Pericardium fibroblast (primary cell): ENCODE measurements around a stretch of chr9.

DNA sequence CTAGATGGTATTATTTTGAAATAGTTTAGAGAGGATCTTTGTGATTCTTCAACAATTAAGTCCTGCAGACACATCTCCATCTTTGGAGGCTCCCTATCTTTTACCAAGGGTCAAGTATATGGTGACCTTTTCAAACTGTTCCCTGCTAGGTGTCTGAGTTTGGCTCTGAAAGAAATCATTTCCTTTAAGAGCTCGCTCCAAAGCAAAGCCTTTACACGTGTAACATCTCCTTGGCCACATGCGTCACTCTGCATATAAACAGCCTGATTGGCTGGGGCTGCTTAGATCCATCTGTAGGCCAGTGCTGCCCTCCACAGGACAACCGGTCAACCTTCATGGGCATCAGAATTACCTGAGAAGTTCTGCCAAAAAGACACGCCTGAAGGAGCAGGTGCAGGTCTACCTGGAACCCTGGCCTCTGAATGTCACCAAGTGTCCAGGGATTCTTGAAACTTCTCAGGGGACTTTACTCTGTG is 497.4 kb downstream of the GADD45G start:
- RAMPAGE, long total RNA = no peak

- RAMPAGE, long total RNA = no peak
Observed at GRCh38 chr9:90803800-90804319, 2.2 kb downstream of the SYK start.

GRCh38 chr9:90804320-90804682 is 2.7 kb downstream of the SYK start:
- RAMPAGE, long total RNA = no peak

GRCh38 chr9:90808663-90809462 is 7.2 kb downstream of the SYK start:
- RAMPAGE, long total RNA = no peak

GRCh38 chr9:90815203-90816117 is 13.8 kb downstream of the SYK start:
- RAMPAGE, long total RNA = no peak

GRCh38 chr9:90838729-90839359 is 37.2 kb downstream of the SYK start:
- RAMPAGE, long total RNA = no peak

DNA sequence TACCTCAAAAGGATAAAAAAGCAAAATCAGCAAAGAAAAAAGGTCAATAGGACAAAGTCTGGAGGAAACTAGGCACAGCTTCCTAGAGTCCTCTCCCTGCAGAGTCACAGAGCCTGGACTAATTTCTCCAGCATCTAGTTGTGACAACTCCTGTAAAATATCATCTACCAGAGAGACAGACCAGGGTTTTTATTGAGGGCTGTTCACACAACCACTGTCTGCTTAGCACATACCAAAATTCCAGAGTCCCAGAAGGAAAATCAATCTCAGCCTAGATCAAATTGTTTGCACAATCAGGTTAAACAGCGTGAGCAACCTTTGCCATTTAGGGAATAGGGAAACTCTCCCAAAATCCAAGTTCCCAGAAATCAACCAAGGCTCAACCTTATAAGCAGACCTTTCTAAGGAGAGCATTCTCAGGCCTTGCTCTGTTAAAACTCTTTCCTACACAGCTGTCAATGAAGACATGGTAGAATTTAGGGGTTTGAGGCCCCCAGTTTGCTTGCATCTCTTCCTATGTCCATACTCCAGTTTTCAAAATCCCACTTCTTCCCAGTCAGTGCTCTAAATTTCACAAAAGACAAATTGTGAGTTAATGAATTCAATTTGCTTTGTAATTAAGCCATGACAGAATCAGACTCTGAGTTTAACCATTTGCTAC is 190.4 kb downstream of the SYK start:
- RAMPAGE, long total RNA = no peak

GRCh38 chr9:91101666-91102479 is 259.8 kb downstream of the AUH start:
- RAMPAGE, long total RNA = no peak

- RAMPAGE, long total RNA = no peak
Observed at GRCh38 chr9:91131454-91132089, 230.1 kb downstream of the AUH start.

GRCh38 chr9:91161971-91163056 is 199.4 kb downstream of the AUH start:
- RAMPAGE, long total RNA = no peak

DNA sequence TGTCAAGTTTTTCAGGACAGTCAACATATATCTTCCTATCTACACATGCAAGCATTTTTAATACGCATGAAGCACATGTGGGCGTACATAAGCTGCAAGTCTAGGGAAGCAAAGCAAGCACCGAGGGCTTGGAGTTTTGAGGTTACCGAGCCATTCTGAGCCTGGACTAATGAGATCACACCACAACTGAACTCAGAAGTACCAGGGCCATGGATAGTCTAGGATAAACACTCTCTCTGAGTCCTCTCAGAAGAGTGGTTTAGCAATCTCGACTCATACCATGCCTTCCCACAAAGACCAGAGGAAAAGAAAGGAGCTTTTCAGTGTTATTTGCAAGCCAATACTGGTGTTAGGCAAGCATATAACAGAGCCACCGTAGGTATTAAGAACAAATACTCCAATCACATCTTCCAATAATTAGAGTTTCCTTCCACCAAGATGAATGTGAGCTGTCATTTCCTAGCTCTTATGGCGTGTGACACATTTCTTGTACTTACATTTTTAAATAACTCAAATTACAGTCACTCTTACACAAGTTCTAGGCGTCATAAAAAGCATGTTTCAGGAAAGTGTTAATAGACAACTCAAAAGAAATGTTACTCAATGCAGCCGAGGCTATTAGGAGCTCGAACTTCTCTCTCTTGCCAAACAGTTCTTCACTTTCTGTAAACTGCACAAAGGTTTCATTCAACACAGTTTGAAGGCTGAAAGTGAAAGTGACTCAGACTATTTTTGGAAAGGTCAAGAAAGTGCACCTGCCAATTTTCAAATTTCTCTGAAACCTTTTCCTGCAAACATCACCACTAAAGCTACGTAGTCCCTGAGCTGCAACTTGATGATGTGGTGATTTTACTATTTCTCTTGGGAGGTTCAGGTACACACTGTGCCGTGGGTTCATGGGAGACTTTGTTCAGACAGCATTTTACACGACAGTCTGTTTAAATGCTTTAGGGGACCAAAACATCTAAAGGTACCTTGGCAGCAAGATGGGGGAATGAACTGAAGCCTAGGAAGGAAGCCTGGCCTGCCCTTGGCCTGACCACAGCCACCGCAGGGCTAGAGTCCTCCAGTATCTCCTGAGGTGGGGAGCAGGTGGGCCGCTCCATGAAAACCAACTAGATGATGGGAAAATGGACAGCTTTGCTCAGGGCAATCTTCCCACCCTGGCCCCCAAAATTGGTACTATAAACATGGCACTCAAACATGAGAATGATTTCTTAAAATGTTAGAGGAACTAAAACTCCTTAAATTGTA is 153.8 kb downstream of the AUH start:
- RAMPAGE, long total RNA = no peak

DNA sequence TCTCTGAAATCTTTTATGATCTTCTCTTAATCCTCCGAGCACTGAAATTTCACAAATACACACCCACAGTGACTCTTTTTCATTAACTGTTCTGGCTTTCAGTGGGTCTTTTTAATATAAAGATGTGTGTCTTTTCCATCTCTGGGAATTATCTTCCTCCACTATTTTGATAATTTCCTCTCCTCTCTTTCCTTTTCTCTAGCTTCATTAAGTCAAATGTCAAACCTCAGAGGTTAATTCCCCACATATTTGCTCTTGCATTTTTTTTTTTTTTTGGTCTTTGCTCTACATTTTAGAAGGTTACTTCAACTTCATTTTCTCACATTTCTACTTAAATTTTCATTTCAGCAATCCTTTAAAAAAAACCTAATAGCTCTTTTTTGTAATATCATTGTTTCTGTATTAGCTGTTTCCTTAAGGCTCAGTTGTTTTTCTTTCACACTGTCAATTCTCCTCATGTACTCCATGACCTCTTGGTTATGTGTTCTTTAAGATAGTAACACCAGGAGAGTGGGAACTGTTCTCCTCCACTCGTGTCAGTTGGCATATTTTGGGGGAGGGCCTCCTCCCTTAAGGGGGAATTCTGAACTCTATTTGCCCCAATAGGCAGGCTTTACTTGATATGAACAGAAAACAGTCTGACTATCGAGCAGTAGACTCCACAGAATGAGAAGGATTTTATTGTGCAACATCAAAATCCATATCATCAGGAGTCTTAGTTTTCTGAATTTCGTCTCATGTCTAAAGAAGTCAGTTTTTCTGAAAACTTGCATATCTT is 96.5 kb downstream of the AUH start:
- RAMPAGE, long total RNA = no peak

DNA sequence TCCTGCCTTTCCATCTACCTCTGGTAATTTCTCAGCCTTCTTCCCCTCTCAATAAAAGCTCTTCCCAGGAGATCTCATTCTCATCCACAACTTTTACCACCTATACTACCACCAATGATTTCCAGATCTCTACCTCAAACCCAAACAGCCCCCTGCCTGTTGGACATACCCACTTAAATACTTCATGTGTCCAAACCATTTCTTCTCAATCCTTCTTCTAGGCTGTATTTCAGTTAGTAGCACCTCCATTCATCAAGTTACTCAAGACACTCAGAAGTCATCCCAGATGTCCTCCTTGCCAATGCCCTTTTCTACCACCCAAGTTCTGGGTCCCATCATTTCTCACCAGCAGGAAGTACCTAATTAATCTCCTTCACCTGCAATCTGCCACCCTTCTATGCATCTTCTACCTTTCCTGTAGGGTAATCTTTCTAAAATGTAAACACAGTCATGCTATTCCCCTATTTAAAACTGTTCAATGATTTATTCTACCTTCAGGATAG is 61.5 kb downstream of the AUH start:
- RAMPAGE, long total RNA = no peak

DNA sequence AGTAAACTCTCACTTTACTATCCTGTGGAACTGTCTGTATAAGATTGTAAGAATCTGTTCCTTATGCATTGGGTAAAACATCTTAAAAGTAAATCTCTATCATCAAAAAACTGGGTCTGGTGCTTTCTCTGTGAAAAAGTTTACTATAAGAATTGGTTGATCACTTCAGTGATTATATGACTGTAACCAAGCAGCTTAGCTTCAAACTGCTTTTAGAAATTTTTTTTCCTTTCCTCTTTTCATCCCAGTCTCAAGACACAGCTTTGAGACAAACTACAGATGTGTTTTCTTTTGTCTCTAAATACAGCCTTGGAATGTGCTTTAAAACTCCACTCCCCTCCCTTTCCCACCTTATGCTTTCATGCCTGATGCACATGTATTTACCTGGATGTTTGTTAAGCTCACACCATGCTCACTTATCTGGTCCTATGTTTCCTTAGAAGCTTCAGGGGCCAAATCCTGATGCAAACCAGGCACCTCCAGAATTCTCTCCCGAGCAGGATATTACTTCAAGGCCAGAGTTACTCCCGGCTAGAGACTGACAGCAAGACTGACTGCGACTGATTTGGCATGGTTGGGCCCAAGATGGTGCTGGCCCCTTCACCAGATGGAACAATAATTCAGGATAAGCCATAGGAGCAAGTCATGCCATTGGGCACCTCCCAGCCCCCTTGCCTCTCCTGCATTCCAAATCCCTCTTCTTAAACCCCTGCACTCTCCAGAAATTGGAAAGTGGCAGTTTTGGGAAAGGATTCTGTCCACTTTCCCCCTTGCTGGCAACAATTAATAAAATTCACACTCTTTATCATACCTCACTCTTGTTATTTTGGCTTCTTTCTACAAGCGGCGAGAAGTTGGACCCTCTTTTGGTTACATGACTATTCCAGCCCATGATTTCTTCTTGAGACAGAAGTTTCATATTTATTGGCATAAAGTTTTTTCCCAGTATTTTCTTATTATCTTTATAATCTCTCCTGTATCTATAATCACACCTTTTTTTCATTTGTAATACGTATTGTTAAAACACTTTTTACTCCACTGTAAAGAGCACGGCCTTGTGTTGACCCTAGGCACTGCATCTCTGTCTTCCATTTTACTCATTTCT is 43.3 kb downstream of the AUH start:
- RAMPAGE, long total RNA = no peak

GRCh38 chr9:91327060-91327621 is 34.6 kb downstream of the AUH start:
- RAMPAGE, long total RNA = no peak

- RAMPAGE, long total RNA = no peak
Observed at GRCh38 chr9:91419165-91420277, 4.1 kb downstream of the NFIL3 start.

DNA sequence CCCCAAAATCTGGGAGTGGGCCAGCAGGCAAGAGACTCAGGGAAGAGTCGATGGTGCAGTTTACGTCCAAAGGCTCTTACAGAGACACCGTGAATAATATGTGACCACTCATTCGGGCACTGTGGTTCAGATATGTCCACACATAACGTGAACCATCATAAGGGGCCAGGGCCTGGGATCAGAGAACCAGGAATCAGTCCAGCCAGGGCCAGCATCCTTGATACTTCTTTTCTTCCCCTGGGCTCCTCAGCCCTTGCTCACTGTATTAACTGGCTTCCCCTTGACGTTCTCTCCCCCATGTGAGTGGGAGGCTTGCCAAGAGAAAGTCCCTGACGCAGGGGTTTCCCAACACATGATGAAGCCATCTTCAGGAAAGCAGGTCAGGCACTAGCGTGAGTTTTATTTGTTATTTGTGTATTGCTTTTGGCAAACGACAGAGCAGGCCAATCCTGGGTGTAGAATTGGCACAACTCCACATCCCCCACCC is 165.4 kb upstream of the NFIL3 start:
- RAMPAGE, long total RNA = no peak

- RAMPAGE, long total RNA = no peak
Observed at GRCh38 chr9:91844233-91844684, 105.8 kb downstream of the ROR2 start.

DNA sequence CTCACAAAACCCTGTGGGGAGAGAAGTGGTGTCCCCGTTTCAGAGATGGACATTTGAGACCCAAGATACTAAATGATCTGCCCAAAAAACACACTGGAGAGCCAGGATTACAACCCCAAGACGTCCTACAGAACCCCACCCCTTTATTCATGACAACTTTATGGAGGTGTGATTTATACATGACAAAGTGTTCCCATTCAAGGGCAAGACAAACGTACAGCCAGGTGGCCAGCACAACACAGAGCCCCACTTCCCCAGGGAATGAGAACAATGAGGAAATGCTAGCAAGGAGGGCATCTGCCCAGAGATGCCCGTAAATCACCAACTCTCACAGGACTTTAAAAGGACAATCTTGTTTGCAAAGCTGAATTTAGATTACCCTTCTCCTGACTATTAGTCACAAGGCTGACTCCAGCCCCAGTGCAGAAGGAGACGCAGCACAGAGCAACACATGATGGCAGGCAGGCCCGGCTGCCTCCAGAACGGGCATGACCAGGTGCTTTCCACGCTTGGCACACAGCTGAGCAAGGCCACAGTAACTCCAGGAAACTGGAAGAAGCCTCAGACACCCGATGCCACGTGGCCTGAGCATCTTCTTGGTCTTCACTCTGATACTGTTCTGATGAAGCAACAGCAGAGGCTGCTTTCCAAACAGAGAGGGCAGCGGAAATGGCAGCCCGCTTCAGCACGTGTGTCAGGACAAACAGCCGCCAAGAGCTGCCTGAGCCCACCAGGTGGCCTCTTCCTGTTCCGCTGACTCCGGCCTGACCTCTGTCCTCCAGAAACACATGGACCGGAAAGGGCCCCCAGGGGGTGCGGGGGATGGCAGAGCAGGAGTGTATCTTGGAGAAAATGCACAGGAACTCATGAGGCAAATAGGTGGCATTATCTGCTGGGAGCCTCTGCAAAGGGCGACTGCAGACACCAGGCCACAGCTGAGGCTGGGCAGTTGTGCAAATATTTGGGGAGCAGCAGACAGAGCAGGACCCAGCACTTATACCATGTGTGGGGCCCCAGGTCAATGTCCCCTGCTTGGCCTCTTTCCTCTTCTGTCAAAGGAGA is 51.3 kb downstream of the ROR2 start:
- RAMPAGE, long total RNA = no peak

- RAMPAGE, long total RNA = no peak
Observed at GRCh38 chr9:91948083-91949293, 1.5 kb downstream of the ROR2 start.